Measurements from ENCODE around the genes TMIGD2 and CHAF1A.

GRCh38 chr19:4066314-4066527 is 478 bp downstream of the ZBTB7A start:
- PRO-cap, 2 experiments: no peak in any of the 2 experiments

- PRO-cap, 2 experiments: no peak in any of the 2 experiments
These were observed 17.4 kb upstream of the ZBTB7A start for GRCh38 chr19:4083905-4084777.

DNA sequence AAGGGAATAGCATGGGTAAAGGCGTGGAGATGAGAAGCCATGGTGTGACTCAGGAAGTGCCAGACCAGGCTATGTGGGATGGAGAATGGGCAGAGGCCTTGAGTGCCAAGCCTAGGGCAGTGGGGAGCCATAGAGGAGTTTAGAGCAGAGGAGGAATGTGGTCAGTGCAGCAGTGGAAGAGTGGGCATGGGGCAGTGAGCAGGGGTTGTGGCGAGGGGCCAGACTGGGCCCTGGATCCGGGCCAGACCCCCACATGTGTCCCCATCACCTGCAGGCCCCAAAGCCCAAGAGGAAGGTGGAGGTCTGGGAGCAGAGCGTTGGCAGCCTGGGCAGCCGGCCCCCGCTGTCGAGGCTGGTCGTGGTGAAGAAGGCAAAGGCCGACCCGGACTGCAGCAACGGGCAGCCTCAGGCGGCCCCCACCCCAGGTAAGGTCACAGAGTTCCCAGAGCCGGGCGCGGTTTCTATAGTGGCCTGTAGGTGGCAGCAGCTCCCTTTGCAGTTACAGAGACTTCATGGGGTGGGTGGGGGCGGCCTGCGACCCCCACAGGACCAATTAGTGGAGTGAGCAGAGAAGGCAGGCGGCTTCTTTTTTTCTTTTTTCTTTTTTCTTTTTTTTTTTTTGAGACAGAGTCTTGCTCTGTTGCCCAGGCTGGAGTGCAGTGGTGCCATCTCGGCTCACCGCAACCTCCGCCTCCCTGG is 11.6 kb upstream of the SHD start:
- PRO-cap, 2 experiments: no peak in any of the 2 experiments

DNA sequence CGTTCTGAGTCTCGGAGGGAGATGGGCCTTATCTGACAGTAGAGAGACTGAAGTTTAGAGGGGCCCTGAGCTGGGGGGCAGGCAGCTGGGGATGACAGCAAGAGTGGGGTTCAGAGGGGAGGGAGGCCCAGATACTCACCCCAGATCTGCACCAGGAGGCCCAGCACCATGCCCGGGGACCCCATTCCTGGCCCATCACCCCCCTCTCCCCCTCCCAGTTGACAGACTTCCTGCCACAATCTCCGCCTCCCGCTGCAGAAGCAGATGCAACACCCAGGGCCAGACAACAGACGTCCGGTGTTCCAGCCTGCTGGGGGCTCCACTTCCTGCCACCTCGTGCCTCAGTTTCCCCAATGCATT is at the start of gene TMIGD2:
TMIGD2 (minus strand) TSS at position 189 of the 360 bp plus-strand sequence.
- PRO-cap, 2 experiments: no peak in any of the 2 experiments

DNA sequence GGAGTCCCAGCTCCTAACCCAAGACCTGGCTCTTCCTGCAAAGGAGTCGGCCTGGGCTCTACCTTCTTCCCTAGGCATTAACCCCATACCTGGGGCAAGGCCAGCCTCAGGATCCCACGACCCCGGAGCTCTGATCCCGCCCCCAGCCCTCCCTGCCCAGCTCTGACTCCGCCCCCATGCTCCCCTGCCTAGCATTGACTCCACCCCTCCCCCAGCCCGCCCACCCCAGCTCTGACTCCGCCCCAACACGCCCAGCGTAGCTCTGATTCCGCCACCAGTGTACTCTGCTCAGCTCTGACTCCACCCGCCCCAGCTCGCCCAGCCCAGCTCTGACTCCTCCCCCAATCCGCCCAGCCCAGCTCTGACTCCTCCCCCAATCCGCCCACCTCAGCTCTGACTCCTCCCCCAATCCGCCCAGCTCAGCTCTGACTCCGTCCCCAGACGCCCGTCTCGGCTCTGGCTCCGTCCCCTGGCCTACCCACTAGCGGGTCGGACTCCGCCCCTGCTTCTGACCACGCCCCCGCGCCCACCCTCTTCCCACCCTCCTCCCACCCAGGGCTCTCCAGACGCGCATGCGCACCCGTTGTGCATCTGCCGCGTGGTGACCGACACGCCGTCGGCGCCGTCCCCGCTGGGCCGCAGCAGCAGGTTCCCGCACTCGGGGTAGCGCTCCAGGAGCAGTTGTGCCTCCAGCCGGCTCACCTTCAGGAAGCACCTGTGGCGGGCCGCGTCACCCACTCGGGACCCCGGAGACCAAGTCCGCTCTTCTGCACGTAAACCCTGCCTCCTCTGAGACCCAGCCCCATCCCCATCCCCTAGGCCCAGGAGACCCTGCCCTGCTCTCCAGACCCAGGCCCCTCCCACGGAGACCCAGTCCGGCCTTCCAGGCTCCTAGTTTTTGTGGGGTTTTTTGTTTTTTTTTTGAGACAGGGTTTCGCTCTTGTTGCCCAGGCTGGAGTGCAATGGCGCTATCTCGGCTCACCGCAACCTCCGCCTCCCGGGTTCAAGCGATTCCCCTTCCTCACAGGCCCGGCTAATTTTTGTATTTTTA is 10.2 kb downstream of the STAP2 start:
- PRO-cap, 2 experiments: peak in 1 of 2 experiments; most common plus-strand start position 590 of the sequence (in 1)

- PRO-cap, 2 experiments: no peak in any of the 2 experiments
These were observed 2.4 kb downstream of the MPND start for GRCh38 chr19:4345492-4346367.

GRCh38 chr19:4366240-4367199 is 23.2 kb downstream of the MPND start:
- PRO-cap, 2 experiments: no peak in any of the 2 experiments

DNA sequence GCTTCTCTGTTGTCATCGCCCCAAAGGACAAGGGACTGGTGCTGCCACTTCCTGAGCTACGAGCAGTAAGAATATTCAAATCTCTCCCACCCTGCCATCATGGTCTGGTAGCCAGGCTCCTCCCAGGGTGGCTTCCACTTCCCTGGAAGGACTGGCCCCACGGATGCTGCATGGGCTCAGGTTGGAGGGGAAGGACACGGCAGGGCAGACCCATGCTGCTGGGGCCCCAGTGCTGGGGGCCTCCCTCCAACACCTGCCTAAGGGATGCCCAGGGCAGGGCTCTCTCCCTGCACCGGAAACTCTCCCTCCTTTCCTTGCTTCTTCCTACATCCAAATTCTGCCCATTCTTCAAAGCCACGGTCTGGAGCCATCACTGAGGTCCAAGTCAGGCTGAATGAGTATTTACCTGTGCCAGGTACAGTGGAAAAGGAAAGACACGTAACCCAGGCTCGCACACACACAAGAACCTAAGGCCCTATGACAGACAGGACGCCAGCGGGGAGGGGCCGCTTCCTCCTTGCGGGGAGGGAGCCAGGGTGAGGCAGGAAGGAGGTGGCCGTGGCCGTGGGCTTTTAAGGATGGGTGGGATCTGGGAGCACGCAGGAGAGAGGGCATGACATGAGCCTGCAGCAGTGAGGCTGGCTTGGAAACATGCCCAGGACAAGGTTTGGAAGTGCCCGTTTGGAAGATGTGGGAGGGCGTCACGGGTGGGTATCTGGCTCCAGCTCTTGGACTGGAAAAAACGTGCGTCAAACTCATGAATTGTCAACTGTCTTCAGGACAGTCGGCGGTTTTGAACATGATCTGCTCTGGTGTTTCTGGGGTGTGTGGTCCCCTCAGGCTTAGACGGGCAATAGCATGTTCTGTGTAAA is 20.2 kb downstream of the SH3GL1 start:
- PRO-cap, 2 experiments: no peak in any of the 2 experiments

DNA sequence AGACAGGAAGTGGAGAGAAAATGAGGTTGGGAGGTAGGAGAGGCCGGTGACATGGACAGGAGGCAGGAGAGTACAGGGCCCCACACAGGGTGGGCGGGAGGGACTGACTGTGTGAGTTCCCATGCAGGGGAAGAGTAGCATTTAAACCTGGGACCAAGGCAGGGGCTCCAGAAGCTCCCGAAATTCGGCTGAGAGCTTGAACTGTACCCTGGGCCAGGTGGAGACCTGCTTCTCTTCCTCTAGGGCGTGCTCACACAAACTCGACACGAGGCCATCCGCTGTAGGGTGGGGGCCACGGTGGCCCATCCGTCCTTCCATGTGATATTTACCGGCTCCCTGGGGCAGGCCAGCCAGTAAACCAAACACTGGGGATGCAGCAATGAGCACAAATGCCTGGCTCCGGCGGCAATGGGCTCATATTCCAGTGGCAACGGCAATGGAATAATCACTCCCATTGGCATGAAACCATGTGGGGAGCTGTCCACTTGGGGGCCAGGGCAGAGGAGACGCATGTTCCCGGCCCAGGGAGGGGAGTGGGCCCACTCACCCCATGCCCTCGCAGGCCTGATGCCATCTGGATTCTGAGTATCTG is 10.9 kb downstream of the SH3GL1 start:
- PRO-cap, 2 experiments: no peak in any of the 2 experiments

DNA sequence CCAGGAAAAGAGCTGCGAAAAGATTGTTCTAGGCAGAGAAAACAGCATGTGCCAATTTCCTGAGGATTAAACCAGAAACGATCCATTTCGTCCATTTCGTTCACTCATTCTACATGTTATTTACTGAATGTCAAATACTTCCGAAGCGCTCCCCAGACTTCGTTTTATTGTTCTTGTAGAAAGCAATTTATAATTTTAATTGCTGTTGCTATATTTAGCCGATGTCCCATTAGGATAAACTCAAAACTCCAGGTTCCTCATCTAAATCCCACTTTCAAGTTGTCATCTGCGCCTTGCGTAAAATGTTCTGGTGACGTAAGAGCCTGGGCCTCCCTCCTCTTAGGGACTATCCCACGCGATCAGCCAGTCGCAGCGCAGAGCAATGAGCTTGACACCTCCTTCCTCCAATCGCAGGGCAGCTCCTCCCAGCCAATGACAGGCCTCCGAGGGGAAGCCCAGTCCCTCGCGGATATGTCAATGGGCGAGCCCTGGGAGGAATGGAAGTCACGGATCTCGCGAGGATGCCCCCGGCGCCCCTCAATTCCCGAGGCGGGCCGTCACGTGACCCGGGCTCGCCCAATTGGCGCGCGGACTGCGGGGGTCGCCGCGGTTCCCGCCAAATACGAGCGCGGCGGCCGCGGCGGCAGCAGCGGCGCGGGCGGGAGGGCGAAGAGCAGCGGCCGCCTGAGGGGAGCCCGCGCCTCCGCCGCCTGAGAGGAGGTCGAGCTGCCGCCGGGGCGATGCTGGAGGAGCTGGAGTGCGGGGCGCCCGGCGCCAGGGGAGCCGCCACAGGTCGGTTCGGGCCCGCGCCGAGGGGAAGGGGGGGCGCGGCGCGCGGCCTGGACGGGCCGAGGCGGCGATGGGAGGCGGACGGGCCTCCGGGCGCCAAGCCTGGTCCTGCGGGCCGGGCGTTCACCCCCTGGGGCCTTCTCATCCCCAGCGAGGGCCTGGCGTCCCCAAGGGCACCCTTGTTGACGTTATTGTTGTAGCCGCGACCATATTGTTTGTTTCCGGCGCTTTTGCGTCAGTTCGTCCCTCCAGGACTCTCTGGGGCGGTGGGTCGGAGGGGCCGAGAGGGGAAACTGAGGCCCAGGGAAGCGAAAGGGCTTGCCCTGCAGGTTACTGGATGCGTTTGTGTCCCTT is at the start of gene CHAF1A:
CHAF1A (plus strand) TSS at position 618 of the 1,143 bp plus-strand sequence.
- PRO-cap, 2 experiments: peak in 2 of 2 experiments; most common plus-strand start position 619 of the sequence (in 1); most common minus-strand start position 274 of the sequence (in 1)

DNA sequence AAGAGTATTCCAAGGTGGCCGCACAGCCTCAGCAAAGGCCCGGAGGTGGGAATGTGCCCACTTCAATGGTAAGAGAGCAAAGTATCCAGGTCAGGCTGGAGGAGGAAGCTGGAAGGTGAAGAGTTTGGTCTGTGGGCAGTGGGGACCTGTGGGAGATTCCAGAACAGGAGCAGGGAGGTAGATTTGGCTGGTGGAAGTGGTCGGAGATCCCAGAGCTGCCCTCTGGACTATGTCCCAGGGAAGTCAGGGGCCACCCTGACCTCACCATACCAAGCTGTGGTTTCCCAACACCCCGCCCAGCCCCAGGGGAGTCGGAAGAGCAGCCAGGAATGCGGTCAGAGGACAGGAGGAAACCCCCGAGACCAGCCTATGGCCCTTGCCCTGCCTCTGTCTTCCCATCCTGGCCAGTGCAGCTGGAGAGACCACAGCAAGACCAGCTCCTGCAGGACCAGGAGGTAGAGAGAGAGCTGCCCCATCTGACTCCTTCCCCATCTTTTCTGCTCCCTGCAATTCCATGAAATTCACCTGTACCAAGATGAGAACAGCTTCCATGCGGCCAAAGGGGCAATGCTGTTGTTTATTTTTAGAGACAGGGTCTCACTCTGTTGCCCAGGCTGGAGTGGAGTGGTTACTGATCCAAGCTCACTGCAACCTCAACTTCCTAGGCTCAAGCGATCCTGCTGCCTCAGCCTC is 3.3 kb upstream of the PLIN4 start:
- PRO-cap, 2 experiments: no peak in any of the 2 experiments

- PRO-cap, 2 experiments: no peak in any of the 2 experiments
These were observed 2.8 kb upstream of the LRG1 start for GRCh38 chr19:4542671-4543084.

- PRO-cap, 2 experiments: no peak in any of the 2 experiments
These were observed 38.7 kb upstream of the SEMA6B start for GRCh38 chr19:4598176-4598605.

GRCh38 chr19:4676160-4676545 is 6.0 kb upstream of the MYDGF start:
- PRO-cap, 2 experiments: no peak in any of the 2 experiments

- PRO-cap, 2 experiments: no peak in any of the 2 experiments
These were observed 6.1 kb downstream of the DPP9 start for GRCh38 chr19:4717375-4718200.

DNA sequence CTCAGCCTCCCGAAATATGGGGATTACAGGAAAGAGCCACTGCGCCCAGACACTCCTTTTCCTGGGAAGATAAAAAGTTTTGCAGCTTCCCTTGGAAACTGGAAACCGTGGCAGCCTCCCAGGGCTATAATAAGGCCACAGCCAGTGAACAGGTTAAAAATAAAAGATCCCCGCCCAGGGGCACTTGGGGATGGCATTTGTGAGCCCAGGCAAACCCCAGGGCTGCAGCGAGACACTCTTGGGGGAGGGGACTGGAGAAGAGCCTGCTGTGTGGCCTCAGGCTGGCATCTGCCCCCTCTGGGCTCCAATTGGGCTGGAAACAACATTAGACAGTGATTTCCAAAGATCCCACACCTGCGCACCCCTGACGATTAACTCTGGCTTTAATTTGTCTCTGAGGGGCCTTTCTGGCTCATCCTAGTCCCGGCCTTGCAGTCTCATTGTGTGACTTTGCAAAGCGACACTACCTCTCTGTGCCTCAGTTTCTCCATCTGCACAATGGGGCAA is 11.2 kb downstream of the FEM1A start:
- PRO-cap, 2 experiments: no peak in any of the 2 experiments

GRCh38 chr19:5023091-5023670 is 54.3 kb downstream of the KDM4B start:
- PRO-cap, 2 experiments: no peak in any of the 2 experiments

- PRO-cap, 2 experiments: no peak in any of the 2 experiments
These were observed 68.0 kb downstream of the KDM4B start for GRCh38 chr19:5036447-5037765.

DNA sequence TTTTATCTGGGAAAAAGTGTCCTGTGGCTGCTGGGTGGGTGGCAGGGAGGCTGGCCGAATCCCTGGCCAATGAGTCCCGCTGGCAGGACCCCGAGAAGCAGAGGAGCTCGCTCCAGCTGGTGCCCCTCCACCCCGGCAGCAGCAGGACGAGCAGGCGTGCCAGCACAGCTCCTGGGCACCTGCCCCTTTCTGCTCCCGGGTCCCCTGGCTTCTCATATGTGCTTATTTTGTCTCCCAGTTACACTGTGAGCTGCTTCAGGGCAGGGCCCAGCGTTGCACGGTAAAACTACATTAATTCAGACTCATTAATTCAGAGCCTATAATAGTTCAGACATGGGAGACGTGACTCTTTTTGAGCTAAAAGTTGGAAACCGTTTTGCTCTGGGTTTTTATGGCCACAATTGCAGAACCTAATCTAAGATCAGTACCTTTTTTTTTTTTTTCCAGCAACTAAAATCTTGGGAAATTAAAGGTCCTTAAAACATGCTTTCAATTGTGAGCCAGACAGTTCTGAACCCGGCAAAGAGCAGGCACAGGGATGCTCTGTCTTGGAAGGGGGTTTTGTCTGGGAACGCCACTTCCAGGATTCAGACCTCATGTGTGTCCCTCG is 135.2 kb downstream of the KDM4B start:
- PRO-cap, 2 experiments: no peak in any of the 2 experiments

GRCh38 chr19:5151340-5152180 is 182.6 kb downstream of the KDM4B start:
- PRO-cap, 2 experiments: no peak in any of the 2 experiments